Fibroblast of the aortic adventitia (primary cell): ENCODE measurements around a stretch of chr4.

- CAGE, long polyA plus RNA = no peak
Observed at GRCh38 chr4:145736292-145736853, 56.4 kb downstream of the C4orf51 start.

- CAGE, long polyA plus RNA = no peak
Observed at GRCh38 chr4:145782553-145783100, 102.7 kb downstream of the C4orf51 start.

GRCh38 chr4:145935596-145936443, 2.8 kb downstream of the ZNF827 start:
- CAGE, long polyA plus RNA = no peak

GRCh38 chr4:146028917-146029215, 90.2 kb upstream of the ZNF827 start:
- CAGE, long polyA plus RNA = no peak

DNA sequence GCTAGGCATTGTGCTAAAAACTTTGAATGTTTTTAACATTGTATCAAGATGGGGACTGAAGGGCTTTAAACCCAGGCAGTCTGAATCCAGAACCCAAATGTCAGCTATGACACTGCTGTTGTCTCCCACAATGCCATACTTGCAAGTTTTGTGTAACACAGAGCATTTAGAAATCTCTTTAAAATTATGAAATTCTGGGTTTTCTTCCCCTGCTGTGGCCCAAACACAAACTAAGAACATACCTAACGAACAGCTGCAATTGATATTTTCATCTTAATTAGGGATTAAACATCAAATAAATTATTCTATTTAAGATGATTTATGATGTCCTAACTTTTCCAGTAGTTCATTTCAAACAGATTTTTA, 66.7 kb upstream of the LSM6 start:
- CAGE, long polyA plus RNA = no peak

DNA sequence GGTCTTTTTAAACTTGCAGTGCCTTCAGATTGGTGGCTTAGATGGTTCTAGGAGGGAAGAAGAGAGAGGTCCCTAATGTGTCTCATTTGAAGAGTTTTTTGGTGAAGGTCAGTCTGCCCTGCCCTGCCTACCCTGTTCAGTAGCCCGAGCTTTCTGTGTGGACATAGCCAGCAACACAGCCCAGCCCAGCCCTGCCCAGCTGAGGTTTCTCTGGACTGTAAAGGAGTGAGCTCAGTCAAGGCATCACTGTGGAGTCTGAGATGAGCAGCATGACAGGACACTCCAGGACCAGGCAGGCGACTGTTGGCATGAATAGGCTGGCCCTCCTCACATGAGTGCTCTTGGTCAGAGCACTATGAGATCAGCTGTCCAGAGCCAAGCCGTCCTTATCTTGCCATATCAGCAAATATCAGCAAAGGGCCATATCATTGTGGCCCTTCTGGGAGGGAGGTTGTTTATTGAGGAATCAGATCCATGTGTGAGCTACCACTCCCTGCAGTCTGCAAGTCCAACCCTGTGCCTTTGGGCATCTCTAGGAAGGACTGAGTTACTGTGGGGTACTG, 30.9 kb downstream of the REELD1 start:
- CAGE, long polyA plus RNA = no peak

GRCh38 chr4:146663127-146663554, 24.4 kb downstream of the POU4F2 start:
- CAGE, long polyA plus RNA = no peak

GRCh38 chr4:147683064-147683560, 851 bp downstream of the PRMT9 start:
- CAGE, long polyA plus RNA = no peak

GRCh38 chr4:147684425-147684925, 512 bp upstream of the PRMT9 start:
- CAGE, long polyA plus RNA = no peak

DNA sequence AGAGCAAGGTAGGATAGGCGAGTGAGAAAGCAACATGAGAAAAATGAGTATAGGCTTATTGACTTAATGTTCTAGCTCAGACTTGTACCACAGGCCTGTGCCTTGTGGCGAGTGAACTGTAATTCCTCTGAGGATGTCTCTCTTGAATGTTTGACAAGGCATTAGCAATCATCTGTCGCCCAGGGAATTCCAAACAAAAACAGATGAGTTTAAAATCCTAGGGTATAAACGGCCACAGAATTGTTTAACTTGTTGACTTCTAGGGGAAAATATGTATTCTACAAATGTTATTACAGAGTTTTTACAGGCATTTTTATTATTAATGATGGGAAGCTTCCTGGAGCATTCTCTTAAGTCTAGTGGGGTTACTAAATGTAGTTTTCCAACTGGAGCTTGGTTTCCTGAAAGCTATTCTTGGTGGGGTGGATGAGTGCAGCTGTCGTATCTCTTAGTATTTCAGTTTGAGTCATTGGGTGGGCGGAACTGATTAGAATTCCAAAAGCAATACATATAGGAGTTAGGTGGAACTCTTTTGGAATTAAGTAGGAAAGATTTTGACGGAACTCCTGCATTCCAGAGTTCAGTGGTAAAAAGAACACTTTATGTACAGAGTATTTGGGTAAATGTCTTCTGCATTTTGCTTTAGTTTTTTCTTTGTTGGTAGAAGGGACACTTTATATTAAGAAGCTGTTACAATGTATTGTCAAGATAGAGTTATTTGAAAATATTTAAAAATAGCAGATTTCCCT, 40.7 kb downstream of the ARHGAP10 start:
- CAGE, long polyA plus RNA = no peak

GRCh38 chr4:147822655-147823107, 90.8 kb downstream of the ARHGAP10 start:
- CAGE, long polyA plus RNA = no peak

- CAGE, long polyA plus RNA = no peak
Observed at GRCh38 chr4:147857385-147858166, 125.7 kb downstream of the ARHGAP10 start.

DNA sequence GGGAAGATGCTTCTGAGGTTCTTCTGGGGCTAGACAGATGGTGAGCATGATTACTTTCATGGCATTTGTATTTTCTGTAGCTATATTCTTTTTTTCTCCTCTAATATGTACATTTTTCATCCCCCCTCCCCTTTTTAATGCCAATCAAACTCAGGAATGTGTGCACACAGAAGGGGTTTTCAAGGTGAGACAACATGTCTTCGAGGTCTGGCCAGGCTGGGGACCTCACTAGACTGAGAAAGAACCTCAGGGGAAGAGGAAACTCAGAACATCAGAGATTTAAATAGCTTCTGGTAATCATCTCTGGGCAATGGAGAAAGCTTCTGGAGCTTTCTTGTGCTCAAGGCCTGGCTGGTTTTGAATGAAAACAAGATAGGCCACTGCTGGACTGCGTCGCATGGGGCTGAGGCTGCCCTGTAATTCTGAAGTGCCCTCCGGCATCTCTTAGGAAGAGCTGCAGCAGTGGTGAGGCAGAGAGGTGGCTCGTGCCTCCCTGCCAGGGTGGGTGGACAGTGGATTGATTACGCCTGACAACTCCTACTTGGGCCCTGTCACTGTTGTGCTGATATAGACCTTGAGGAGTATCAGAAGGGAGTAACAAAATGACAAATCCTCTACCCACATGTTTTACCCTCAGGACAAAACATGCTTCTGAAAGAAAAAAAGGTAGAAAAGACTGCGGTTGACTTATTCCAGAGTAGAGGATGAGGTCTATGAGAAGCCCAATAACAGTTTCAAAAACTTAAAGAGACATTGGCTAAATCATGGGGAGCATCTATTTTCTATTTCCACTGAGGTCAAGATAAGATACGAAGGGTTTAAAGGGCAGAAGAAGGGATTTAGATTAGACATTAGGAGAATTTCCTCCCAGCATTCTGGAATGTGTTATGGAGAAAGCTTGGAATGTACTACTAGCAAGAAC, 279.7 kb downstream of the NR3C2 start:
- CAGE, long polyA plus RNA = no peak

DNA sequence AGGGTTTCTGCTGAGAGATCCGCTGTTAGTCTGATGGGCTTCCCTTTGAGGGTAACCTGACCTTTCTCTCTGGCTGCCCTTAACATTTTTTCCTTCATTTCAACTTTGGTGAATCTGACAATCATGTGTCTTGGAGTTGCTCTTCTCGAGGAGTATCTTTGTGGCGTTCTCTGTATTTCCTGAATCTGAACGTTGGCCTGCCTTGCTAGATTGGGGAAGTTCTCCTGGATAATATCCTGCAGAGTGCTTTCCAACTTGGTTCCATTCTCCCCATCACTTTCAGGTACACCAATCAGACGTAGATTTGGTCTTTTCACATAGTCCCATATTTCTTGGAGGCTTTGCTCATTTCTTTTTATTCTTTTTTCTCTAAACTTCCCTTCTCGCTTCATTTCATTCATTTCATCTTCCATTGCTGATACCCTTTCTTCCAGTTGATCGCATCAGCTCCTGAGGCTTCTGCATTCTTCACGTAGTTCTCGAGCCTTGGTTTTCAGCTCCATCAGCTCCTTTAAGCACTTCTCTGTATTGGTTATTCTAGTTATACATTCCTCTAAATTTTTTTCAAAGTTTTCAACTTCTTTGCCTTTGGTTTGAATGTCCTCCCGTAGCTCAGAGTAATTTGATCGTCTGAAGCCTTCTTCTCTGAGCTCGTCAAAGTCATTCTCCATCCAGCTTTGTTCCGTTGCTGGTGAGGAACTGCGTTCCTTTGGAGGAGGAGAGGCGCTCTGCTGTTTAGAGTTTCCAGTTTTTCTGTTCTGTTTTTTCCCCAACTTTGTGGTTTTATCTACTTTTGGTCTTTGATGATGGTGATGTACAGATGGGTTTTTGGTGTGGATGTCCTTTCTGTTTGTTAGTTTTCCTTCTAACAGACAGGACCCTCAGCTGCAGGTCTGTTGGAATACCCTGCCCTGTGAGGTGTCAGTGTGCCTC, 119.7 kb downstream of the NR3C2 start:
- CAGE, long polyA plus RNA = no peak

DNA sequence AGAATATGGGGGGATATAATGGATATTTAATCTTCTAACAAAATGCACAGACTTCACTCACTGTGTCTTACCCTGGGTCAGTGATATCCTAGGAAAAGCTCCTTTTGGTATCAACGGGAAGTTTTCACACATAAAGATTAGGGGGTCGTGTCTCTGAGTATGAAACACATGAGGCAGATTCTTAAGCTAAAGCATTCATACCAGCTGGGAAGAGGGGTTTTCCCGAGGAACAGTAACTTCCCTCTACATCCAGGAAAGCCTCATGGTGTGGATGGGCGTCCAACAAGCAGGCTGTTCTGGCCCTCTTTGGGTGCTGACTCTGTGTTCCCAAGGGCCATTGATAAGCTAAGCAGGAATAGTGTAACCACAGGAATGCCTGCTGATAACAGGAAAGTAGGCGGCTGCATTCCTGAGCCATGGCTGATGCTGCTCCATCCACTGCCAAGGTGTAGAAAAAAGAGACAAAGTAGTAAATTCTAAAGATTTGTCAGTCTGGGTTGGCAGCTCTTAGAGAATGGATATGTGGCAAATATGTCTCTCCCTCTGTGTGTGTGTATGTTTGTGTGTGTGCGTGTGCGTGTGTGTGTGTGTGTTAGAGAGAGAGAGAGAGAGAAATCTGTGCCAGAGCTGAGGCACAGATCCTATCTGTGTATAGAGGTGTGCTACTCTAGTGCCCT, 352.9 kb upstream of the NR3C2 start:
- CAGE, long polyA plus RNA = no peak

DNA sequence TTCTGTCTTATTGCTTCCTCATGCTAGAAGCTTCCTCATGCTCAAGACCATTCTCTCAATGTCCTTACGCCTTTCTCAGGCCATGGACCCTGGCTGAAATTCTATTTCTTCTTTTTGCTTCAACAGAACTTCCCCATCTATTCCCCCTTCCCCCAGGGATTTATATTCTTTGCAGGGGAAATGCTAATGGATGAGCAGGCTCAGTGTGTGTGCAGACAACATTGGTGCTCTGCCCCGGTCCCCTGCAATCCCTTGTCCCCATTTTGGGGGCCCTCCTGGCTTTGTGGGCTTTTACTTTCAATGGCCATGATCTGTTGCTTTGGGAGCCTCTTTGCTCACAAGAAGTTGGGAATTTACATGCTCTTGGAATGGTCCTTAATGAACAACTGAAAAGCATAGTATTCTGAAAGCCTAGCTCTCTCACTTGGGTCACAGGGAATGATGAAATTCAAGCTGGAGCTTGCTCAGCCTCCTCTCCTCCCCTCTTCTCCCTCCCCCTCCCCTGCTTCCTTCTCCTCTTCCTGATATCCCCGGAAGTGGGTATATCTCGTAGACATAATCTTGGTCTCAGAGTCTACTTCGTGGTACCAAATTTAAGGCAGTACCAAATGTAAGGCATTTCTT, 400.5 kb upstream of the NR3C2 start:
- CAGE, long polyA plus RNA = no peak

DNA sequence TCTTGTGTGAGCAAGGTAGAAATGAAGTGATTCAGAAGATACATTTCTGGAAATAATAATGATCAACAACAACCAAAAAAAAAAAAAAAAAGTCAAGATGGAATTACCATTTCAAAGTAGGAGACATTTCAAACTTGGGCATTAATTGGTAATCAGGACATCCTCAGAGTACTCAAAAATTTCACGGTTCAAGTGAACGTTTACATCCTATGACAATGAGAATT, 19.2 kb downstream of the LRBA start:
- CAGE, long polyA plus RNA = no peak

- CAGE, long polyA plus RNA = no peak
Observed at GRCh38 chr4:151098188-151098650, 1.2 kb upstream of the RPS3A start.

GRCh38 chr4:151105119-151105950, 5.9 kb downstream of the RPS3A start:
- CAGE, long polyA plus RNA = no peak

DNA sequence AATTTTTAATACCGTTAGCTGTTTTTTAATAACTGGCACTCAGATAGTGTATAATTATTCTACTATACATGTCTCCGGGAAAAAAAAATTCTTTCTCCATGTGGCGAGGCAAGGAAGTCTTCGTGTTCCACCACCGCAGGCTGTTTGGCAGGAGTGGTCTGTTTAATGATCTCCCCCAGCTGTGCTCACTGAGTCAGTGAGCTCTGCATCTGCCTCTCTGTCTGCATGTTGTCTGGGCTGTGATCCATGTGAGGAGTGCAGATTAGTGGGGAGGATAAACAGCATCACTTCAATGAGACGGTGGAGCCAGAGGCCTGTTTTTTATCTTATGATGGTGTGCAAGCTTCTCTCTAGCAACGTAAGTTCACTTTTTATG, 69.8 kb downstream of the RPS3A start:
- CAGE, long polyA plus RNA = no peak